RPMI7951 (cell line): ENCODE measurements around a stretch of chr12.

- RAMPAGE, long total RNA, result no peak
These were observed 1.4 kb upstream of the ZNF140 start for GRCh38 chr12:133079217-133079881.

DNA sequence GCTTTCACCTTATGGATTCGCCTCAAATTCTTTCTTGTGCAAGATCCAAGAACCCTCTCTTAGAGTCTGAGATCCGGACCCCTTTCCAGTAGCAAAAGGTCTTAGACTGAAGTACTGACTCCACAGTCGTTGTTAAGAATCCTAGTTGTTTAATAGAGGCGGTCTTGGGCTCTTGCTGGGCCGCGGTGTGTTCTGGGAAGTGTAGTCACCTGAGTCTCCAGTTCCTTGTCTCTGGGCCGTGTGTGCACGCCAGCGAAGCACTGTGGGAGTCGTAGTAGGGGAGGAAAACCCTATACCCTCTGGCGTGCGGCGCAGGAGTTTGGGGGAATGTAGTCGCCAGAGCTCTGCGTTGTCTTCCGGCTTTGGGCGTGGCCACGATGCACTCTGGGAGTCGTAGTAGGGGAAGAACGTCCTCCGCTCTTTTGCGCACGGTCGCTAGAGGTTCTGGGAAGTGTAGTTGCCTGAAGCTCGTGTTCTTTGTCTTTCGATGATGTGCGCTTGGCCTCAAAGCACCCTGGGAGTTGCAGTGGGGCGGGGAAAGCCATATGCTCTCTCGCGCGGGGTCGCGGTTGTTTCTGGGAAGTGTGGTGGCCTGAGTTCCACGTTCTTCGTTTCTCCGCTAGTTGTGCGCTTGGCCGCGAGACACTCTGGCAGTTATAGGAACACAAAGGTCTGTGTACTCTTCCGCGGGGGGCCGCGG is 691 bp upstream of the ZNF140 start:
- RAMPAGE, long total RNA, result no peak

GRCh38 chr12:133129579-133130135 is 417 bp downstream of the ZNF891 start:
- RAMPAGE, long total RNA, result no peak